Non-pigmented ciliary epithelial cell (primary cell): ENCODE measurements around the genes SYNRG, TBC1D3L, TBC1D3E, EPOP and PSMB3.

- RRBS, result no CpG with 5 or more reads among the region's 85 CpGs
Measured at GRCh38 chr17:36657384-36658603, 56.4 kb downstream of the MRM1 start.

GRCh38 chr17:36727654-36728274, 126.4 kb downstream of the MRM1 start:
- RRBS, result no CpG with 5 or more reads among the region's 13 CpGs

DNA sequence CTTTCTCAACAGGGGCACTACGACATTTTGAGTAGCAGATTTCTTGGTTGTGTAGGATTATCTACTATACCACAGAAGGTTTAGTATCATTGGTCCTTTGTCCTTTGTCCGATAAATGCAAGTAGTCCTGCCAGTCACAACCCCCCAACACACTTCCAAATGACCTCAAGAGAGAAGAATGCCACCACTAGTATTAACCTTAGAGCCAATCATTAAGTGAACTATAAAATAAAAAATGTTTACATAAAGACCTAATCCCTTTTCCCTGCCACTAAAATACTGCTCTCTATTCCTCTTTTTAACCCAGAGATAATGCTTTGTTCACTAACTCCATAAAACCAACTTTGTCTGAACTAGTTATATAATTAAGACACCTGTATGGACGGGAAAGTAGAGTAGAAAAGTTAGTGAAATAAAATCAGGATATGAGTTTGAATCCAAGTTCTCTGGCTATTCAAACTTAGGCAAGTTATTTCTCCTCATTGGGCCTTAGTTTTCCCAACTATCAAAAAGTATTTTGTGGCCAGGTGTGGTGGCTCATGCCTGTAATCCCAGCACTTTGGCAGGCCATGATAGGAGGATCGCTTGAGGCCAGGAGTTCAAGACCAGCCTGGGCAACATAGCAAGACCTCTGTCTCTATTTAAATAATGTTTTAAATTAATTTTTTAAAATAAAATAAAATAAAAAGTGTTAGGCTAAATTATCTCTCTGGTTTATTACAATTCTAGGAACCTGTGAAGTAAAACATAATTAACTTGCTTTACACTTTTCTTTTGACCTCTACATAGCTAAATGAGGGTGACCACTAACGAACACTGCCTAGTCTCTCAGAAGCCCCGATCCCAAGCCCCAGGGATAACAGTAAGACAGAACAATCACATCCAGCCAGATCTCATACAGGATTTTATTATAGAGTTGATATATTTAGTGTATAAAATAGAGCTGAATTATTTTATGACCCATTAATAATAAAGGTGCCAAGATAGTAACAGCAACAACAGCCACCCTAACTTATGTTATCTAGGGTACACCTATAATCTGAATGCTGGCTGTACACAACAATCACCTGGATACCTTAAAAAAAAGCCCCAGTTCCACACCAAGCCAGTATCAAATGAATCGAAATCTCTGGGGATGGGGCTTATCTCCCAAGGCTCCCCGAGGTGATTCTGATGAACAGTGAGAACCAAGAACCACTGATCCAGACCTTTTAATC, 47.6 kb upstream of the C17orf78 start:
- RRBS, result no CpG with 5 or more reads among the region's 8 CpGs

DNA sequence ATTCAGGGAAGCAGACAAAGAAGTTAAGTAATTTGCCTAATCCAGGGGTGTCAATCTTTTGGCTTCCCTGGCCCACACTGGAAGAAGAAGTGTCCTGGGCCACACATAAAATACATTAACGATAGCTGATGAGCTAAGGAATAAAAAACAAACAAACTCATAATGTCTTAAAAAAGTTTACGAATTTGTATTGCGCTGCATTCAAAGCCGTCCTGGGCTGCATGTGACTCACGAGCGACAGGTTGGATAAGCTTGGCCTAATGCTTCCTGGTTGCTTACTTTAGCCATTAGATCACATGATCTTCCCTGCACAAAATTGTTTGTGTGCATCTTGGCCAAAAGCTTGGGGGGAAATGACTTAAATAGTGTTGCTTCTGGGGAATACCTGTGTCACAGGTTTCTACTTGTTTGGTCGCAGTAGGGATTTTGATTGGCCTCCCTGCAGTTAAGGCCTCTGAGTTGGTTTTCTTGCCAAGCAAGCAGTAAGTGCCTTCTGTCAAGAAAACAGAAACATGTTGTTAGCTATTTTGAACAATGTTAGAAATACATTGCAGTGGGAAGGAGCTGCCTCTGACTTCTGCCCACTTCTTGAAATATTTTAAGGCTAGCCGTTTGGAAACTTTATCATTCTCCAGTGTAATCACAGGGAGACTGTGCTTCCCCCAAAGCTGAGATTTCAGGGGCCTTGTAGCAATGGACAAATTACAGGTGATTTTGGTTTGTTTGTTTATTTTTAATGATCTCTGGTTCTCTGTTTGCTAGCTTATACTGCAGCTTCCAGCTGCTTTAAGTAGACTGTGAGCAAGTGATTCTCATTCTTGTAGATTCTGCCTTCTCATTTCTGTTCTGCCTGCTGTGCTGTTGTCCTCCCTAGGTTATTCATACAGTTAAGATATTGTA, 39.5 kb upstream of the DUSP14 start:
- RRBS, result no CpG with 5 or more reads among the region's 8 CpGs

GRCh38 chr17:37523570-37523937, 33.9 kb downstream of the DUSP14 start:
- RRBS, result no CpG with 5 or more reads among the region's 1 CpG

DNA sequence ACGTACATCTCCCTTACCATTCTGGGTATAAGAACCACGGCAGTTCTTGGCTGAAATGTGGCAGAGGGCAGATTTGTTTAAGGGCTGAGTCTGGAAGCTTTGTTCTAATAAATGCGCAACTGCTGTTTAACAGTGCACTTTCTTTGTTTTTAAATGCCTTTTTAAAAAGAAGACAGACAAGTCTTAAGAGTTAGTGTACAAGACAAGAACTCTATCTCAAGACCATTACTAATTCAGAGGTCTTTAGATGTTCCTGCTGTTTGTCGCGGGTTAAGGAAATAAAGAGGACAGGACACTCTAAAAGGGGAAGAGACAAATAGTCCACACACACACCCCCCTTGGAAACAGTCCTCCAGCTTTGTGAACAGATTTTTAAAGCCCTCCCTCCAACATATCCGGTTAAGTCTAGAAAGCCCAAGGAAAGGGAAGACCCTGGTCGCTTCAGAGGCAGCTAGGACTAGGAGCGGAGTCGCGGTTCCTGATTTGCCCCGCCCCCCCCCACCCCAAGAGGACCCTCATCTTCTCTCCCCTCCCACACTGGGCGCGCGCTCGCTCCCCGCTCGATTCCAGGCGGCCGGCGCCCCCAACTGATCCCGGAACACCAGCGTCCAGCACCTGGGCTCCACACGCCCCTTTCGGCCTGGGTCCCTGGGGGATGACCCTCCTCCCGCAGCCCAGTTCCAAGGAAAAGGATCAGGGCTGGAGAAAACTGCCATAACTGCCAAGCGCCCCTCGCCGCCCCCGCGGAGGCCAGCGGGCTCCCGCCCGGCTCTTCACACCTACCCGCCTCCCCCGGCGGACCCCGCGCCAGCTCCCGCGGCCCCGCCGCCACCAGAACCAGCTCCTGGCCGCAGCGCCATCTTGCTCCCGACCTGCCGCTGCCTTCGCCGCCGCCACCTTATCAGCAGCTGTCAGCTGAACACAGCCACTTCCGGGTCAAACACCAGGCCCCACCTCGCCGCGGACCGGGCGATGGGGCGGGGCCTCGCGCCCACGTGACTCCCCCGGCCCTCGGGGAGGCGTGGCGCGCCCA, at the start of gene SYNRG:
TSS of gene SYNRG (minus strand) at position 923 of the 1,033 bp plus-strand sequence.
- RRBS, result no CpG with 5 or more reads among the region's 64 CpGs

GRCh38 chr17:37648552-37649339, 5.5 kb upstream of the DDX52 start:
- RRBS, result no CpG with 5 or more reads among the region's 4 CpGs

GRCh38 chr17:37671176-37671786, 28.0 kb upstream of the DDX52 start:
- RRBS, result no CpG with 5 or more reads among the region's 7 CpGs

GRCh38 chr17:37988994-37989358, at the start of gene TBC1D3L:
Gene TBC1D3L (minus strand): TSS chr17:37989060.
- RRBS, result no CpG with 5 or more reads among the region's 10 CpGs

DNA sequence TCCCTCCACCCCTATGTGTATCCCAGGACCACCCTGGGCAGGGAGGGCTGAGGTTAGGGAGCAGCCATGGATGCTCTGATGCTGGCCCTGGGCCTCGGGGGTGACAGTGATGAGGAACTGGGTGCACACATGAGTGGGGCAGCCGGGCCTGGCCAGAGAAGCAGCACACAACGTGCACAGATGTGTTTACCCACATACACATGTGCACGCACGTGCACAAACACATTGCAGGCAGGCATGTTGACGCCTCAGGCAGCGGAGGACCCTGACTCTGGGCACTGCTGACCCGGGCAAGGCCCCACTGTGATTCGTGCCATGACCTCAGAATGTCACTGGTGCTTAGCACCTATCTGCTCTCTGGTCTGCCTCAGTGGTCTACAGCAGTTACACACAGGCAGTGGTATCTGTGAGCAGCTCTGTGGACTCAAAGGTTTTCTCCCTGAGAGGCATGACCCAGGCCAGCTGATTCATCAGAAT, at the start of gene TBC1D3E:
TSS of gene TBC1D3E (plus strand) at position 365 of the 477 bp plus-strand sequence.
- RRBS, result no CpG with 5 or more reads among the region's 9 CpGs

DNA sequence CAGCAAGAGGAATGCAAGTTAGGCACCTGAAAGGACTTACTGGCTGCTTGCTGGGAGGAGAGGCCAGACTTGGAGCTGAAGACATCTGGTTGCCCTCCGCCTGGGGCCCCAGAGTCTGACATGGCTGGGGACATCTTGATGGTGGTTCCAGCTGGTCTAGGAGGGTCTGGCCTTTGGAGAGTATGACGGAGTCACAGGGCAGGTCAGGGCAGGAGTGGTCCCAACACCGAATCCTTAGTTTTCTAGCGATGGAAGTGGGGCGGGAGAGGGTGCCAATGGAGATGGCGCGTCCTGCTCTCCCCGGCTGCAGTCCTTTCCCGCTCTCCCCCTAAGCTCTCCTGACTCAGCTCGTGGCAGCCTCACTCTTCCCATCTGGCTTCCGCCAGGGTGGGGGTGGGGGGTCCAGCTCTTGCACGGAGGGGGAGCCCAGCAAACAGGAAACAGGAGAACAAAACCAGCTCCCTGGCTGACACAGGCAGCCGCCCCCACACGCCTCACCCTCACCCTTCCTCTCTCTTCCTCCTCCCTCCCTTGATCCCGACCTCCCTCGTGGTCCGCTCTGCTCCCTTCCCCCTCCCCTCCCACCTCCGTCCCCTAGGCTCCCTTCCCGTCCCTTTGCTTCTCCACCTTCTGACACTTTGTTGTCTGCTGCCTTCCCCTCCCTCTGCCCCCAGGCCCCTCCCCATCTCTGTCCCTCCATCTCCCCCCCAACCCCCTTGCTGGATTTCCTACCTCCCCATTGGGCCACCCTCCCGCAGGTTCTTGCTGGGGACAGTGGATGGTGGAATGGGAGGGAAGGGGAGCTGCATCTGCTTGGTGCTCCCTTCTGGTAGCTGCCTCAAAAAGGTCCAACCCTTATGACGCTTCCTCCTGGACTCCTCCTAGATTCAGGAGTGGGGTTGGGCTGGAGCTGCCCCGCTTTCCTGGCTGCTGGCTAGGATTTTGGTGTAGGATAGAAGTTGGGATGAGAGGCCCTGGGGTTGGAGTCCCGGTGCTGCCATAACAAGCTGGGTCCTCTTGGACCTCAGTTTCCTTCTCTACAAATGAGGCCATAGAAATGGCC, 23.7 kb downstream of the ARHGAP23 start:
- RRBS, result no CpG with 5 or more reads among the region's 23 CpGs

GRCh38 chr17:38511164-38512123, 83.2 kb downstream of the ARHGAP23 start:
- RRBS, result no CpG with 5 or more reads among the region's 14 CpGs

- RRBS, result no CpG with 5 or more reads among the region's 2 CpGs
Measured at GRCh38 chr17:38512124-38512503, 83.8 kb downstream of the ARHGAP23 start.

GRCh38 chr17:38606888-38607465, 1.2 kb upstream of the SRCIN1 start:
- RRBS, result no CpG with 5 or more reads among the region's 5 CpGs

DNA sequence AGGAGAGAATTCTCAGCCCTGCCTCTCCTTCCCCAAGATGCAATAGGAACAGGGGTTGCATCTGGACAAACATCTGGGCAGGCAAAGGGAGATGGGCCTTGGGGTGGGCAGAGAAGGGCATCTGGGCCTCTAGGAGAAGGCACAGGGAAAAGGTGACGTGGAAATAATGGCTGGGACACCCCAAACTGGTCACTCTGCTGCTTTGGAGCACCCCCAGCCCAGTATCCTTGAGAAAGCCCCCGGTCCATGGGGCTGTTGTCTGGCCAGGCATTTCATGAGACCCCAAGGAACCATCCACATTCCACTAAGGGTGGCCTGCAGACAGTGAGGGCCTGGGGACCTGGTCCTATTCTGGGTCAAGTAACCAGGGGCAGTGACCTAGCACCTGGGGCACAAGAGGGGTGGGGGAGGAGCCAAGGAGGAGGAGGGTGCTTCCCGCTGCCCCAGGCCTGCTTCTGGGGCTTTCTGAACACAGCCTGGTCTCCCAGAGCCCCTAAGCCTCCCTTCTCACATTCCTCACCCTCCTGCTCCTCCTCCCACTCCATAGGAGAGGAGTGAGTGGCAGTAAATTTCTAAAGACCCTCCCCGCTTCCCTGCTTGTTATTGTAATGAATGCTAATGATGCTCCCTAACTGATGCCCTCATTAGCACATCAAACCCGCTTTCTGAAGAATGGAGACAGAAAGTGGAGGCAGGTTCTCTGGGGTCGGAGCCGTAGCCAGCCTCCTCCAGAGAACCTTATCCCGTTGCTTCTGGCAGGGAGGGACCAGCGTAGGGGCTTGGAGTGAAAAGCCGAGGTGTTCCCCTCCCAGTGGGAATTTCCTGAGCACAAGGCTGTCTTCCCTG, 3.5 kb upstream of the SRCIN1 start:
- RRBS, result no CpG with 5 or more reads among the region's 10 CpGs

GRCh38 chr17:38674807-38675462, at the start of gene EPOP:
Gene EPOP (minus strand): TSS chr17:38674957.
- RRBS, result no CpG with 5 or more reads among the region's 68 CpGs

- RRBS, result no CpG with 5 or more reads among the region's 100 CpGs
Measured at GRCh38 chr17:38701874-38702911, 2.9 kb upstream of the MLLT6 start.

DNA sequence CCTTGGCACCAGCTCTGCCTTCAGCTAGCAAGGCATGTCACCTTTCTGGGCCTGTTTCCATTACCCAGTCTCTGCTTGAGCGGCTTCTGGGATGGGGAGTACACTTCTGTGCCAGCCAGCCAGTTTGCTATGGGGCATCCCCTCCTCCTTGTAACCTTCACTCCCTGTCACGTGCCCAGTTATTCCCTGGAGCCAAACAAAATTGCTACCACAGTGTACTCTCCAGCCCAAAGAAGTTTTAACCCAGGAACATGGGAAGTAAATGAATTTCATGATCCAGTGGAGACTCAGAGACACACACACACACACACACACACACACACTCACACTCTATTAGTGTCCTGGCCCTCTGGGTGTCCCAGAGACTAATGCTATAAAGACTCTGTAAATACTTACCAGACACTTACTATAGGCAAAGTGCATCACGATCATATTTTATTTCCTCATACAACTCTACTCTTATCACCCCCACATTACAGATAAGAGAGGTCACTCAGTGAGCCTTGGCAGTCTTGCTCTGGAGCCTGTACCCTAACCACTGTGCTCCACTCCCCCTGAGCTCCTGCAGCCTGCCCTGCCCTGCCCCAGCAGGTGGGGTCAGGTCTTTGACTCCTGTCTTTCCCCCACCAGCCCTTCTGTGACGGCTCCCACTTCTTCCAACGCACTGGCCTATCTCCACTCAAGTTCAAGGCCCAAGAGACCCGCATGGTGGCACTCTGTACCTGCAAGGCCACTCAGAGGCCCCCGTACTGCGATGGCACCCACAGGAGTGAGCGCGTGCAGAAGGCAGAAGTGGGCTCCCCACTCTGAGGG, 2.7 kb downstream of the CISD3 start:
- RRBS, result no CpG with 5 or more reads among the region's 10 CpGs

DNA sequence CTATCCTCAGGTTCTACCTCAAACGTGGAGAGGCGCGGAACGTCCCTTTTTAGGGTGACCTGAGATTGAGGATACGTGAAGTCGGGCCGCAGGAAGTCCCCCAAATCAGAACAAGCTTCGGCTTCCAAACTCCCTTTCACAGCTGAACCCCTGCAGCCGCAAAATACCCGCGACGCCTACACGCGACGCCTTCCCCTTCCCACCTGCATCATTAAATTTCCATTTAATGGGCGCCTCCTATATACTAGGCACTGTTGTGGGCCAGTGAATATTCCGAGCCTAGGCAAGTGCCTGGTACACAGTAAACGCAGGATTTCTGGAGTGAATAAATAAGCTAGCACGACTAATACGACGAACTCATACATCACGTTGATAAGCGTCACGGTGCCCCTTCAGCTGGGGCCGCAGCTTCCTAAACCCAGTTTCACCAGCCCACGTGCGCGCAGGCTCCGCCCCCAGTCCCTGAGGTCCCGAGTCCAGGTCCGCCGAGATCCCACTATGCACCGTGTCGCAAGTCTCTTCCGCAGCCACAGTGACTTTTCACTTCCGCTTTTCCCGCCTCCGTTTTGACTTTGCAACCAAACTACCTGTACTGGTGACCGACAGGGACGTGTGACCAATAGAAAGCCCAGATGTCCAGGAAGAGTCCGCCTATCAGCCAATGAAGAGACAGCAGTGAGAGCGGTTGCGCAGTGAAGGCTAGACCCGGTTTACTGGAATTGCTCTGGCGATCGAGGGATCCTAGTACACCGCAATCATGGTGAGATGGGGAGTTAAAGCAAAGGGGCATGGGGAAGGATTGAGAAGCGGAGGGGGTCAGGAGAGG, at the start of gene PSMB3:
TSS of gene PSMB3 (plus strand) at position 672 of the 826 bp plus-strand sequence.
- RRBS, result no CpG with 5 or more reads among the region's 48 CpGs